ENCODE data around the genes P3R3URF and FAAH.

DNA sequence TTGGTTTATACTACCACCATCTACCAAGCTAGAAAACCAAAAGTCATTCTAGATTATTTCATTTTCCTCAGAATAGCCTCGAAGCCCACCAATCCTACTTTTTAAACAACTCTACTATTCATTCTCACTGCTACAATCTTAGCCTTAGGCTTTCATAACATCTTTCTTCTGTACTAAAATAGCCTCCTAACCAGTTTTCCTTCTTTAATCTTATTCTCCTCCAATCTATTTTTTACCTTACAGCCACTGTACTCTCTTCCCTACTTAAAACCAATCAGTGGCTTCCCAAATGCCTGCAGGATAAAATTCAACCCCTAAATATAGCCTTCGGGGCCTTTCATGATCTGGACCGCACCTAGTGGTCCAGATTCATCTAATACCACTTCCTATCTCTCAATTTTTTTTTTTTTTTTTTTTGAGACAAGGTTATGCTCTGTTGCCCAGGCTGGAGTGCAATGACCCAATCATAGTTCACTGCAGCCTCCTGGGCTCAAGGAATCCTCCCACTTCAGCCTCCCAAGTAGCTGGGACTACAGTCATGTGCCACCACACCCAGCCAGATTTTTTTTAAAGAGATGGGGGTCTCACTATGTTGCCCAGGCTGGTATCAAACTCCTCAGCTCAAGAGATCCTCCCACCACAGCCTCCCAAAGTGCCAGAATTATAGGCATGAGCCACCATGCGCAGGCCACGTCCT, 19.4 kb downstream of the PIK3R3 start:
- PRO-cap, result no peak

DNA sequence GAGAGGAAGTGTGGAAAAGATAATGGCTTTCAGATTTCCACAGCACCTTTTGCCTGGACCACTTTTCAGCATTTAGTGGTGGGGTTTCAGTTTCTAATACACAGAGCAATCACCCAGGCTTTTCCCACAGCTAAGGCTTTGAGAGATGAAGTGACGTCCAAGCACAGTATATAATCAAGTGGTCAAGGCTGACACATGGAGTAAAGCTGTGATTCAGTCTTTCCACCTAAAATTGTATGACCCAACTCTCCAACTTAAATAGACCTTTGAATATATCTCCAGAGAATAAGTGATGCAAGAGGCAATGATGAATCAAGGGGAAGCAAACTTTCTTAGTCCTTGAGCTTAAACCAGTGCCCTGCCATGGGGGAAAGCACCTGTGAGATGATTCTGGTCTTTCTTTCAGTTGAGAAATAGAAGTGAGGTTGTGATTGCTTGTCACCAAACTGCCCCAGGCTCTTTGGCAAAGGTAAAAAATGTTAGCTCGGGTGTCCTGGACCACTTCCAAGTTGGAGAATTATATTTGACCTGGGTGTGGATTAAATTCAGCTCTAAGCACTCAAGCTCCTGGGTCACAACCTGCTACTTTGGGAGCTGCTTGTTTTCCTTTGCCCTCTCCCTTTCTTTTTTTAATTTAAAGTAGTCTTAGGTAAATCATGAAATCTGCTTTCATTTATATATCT, 2.4 kb upstream of the PIK3R3 start:
- PRO-cap, result no peak

DNA sequence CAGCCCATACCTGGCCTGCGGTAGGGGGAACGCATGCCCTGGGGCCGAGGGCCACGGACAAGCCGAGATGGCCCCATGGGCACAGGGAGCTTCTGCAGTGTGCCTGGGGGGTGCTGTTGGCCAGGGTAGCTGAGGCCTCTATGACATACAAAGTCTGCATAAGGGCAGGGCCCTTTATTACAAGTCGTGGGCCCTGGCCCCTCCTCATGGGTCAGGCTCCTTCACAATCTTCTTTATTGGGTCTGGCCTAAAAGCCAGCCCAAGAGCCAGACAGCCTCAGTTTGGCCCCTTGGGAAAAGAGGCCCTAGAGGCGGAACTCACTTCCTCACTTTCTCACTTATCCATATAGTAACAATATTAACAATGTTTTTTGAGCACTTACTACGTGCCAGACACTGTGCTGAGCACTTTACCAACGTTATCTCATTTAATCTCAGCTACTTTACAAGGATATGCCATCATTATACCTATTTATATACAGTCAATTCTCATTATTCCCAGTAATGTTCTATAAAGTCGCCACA, at the start of gene P3R3URF:
P3R3URF (minus strand) TSS at position 94 of the 524 bp plus-strand sequence.
- PRO-cap, result no peak

- PRO-cap, result no peak
Measured at GRCh38 chr1:46287648-46288540, 15.5 kb downstream of the LRRC41 start.

DNA sequence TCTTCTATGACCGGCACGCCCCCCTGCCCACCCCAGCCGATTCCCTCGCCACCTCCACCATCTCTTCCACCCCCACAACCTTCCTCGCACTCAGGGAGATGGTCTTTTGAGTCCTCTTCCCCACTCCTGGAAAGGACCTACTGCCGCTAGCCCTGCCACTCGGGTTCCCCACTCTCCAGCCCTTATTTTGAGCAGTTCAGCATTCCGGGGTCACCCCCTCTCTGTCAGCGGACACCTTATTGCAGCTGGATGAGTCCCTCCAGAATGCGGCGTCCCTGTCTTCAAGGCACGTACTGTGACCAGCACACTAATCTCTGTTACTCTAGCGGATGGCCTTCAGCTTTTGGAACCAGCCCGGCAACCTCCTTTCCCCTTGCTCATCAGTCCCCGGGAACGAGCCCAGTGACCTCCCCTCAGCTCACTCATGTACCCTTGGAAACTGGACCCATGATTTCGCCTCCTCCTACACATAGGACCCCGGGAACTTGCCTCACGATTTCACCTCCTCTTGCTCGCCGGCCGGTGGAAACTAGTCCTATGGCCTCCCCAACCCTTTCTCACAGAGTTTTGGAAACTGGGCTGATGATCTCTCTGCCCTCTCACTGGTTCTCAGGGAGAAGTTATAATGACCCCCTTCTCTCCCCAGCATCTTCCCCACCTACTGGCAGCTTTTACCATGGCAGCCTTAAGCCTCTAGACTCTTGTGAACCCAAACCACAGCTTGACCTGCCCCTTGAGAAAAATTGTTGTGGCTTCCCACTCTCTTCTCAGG, 1.2 kb downstream of the NSUN4 start:
- PRO-cap, result no peak

- PRO-cap, result unidirectional peak, plus-strand start at chr1:46394340
Measured at GRCh38 chr1:46393896-46395256, at the start of gene FAAH. Gene FAAH (plus strand): TSS chr1:46394317.

- PRO-cap, result no peak
Measured at GRCh38 chr1:46410318-46411607, 16.6 kb downstream of the FAAH start.

GRCh38 chr1:46612909-46613520, 3.6 kb downstream of the MOB3C start:
- PRO-cap, result no peak

DNA sequence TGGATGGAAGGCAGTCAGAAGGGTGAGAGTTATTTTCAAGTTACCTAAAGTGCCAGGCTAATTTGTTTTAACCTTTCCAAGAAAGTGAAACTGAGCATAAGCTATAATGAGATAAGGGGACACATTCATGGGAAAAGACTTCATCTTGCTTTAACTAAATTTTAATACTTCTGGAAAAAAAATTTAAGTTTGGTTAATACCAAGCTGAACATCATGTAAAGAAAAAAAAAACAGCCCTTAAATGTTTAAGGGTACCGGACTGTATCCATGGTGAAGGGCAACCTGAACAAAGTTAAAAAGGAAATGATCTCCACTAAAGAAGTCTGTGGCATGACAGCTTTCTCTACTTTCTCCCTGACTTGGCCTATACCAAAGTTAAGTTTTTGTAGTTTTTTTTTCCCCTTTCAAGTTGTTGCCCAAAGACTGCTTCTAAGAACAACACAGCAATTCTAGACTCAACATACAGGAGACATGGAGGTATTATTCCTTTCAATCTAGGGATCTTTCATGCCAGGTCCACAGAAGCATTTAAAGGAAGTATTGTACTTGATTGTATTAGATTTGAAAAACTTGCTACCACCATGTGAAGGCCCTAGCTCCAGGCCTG, 5.1 kb downstream of the TEX38 start:
- PRO-cap, result no peak

DNA sequence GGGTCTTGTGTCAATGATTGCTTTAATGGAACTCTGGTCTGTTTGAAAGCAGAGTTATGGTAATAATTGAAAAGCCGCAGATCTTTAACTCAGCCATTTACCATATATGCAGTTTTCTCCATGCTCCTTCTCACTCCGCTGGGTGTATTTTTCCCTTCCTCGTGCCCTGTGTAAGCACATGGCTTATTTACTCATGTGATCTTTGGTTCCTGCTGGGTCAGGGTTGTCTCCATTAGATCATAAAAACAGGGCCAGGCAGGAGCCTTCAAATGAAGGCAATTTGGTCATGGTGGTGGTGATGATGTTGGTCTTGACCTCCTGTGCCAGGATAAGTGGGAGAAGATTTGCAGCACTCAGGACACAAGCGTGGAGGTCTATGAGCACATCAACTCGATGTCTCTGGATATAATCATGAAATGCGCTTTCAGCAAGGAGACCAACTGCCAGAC, 12.0 kb downstream of the CYP4X1 start:
- PRO-cap, result no peak

DNA sequence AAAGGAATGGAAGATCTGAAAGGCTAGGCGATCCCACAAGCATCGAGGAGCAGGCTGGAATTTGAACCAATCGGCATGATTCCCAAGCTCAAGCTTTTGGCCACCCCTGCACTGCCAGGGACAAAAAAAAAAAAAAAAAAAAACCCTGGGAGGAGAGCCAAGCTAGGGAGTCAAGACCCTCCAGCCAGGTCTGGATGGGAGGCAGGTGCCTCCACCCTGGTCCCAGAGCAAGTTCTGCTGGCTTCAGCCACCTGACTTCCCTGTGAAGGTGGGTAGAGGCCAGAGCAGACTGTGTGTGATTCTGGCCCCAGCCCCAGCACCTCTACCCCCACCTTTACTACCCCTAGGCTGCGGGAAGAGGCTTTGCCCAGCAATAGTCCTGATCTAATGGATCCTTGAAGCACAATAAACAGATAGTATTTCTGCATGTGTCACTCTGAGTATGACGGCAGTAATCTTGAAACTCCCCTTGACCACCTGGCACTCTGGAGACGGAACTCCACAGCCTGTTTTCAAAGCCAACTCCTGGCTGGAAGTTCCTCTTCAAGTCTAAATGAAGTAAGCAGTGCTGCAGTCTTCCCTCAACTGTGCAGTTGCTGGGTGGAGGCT, 9.8 kb downstream of the PDZK1IP1 start:
- PRO-cap, result no peak

GRCh38 chr1:47181855-47182308, 8.0 kb downstream of the PDZK1IP1 start:
- PRO-cap, result no peak

- PRO-cap, result no peak
Measured at GRCh38 chr1:47280693-47281328, 33.1 kb downstream of the STIL start.

DNA sequence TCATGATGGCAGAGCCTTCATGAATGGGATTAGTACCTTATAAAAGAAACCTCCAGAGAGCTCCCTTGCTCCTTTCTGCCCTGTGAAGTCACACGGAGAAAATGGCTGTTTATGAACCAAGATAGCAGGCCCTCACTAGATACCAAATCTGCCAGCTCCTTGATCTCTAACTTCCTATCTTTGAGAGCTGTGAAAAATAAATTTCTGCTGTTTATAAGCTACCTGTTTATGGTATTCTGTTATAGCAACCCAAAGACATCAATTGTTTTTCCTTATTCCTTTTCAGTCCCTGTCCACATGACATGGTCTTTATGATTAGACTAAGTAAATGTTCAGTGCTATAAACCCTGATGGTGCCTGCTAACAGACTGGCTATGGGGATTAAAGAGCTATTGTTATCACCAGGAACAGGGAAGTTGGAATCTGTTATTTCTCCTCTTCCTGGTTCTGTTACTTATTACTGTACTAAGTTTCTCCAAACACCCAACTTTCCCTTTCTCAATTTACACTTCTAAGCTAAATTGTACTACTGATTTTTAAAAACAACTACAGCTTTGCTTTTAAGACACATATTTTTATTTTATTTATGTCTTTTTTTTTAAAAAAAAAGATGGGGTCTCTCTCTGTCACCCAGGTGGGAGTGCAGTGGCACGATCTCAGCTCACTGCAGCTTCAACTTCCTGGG, 9.8 kb upstream of the STIL start:
- PRO-cap, result no peak

DNA sequence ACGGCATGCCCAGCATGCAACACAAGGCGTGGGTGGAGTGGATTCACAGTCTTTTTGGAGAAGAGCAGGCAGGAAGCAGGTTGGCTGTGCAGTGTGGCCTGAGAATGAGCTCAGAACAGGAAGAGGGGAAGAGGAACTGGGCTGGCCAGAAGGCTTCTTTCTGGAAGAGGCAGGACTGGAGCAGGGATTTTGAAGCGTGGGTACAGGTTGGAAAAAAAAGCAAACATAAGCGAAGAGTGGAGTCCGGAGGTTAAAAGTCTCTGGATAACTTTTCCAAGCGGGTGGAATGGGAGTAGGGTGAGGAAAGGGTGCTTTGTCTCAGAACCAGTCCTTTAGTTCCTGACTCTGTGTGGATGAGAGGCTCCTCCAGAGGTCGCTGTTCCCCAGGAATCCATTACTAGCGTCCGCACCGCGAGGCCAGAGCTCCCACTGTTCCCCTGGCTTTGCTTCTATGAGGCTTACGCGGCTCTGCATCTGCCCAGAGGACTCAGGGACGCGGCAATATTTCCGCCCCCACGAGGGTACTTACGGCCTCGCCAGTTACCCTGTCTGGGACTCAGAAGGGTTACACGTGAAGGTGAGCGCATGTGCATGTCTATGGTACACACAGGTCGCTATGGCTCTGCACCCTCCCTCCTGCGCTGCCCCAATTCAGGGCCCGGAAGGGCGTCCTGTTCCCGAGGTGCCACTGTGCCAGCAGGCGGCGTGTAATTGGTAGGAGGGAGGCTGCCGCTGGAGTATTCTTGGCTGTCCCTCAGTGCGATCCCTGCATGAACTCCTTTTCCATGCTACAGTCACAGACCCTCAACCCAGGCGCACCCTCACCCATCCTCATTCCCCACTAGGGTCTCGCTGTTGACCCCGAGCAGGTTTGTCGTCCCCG, 5.4 kb upstream of the FOXD2 start:
- PRO-cap, result unidirectional peak, plus-strand start at position 481 of the sequence

- PRO-cap, result unidirectional peak, plus-strand start at chr1:47477838
Measured at GRCh38 chr1:47477322-47477980, 39.6 kb downstream of the FOXD2 start.

- PRO-cap, result unidirectional peak, minus-strand start at chr1:47558664; unidirectional peak, minus-strand start at chr1:47558714
Measured at GRCh38 chr1:47558366-47558879, 120.6 kb downstream of the FOXD2 start.

DNA sequence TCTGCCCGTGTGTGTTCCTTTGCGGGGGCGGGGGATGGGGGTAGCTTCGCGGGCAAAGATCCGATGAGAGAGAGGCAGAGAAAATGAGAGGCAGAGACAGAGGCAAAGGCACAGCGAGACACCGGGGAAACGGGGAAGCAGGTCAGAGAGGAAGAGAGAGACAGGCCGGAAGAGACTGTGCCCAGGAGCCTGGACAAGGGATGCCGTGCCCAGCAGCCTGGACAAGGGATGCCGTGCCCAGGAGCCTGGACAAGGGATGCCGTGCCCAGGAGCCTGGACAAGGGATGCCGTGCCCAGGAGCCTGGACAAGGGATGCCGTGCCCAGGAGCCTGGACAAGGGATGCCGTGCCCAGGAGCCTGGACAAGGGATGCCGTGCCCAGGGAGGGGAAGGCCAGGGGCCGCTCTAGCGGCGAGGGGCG, 270.4 kb downstream of the FOXD2 start:
- PRO-cap, result no peak

DNA sequence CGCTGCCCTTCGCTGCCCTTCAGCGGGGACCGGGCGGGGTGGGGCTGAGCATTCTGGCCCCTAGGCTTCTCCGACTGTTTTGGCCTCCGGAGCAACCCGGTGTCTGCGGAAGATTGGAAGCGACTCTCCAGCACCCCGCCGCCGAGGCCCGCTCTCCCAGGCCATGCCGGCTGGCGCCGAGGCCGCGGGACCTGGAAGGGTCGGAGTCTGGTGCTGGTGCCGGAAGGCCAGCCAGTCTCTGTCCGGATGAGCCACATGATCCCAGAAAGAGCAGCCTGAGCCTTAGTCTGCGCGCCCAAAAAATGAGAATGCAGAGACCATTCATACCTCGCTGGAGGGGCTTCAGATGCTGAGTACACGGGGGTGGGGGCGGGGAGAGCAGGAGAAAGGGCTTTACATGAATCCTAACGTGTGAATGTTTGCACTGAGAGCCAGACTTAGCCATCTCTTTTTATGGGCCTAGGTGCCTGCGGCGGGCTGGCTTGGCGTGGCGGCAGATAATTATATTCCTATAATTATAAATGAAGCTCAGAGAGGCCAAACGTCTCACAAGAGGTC, 272.1 kb downstream of the FOXD2 start:
- PRO-cap, result unidirectional peak, minus-strand start at position 165 of the sequence

DNA sequence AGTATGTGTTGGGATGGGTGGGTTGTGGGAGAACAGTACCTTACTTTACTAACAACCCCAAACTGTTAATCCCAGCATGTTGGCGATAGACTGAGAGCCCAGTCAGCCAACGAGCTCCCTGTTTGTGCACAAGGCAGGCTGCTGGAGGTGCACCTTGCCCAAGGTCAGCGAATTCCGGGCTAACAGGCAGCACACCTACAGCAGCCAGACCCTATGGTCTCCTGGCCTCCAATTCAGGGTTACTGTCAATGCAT, 1.5 kb downstream of the TRABD2B start:
- PRO-cap, result no peak

Measured in vermiform appendix (tissue), 1 donor.